ENCODE data around the gene CFAP90.

GRCh38 chr5:1973665-1974034 is 90.9 kb upstream of the IRX4 start:
- PRO-cap: no peak

DNA sequence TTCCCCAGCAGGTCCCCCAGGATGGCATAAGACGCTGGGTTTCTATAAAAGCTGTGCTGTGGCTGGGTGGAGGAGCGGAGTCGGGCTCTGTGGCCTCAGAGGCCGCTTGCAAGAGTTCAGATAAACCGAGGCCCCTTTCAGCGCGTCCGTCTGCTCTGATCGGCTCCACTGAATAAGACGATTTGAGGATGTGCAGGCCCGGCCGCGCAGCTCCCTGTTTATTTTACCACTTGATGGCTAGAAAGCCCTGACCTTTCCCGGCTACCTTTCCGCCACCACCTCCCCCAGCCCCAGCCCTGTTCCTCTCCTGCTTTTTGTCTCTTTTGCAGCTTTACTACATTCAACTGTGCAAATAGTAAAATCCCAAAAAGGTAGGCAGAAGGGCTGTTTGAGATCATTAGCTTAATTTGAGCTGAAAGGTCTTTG is 352.0 kb upstream of the IRX2 start:
- PRO-cap: no peak

- PRO-cap: no peak
Observed at GRCh38 chr5:3104347-3105038, 353.0 kb upstream of the IRX2 start.

DNA sequence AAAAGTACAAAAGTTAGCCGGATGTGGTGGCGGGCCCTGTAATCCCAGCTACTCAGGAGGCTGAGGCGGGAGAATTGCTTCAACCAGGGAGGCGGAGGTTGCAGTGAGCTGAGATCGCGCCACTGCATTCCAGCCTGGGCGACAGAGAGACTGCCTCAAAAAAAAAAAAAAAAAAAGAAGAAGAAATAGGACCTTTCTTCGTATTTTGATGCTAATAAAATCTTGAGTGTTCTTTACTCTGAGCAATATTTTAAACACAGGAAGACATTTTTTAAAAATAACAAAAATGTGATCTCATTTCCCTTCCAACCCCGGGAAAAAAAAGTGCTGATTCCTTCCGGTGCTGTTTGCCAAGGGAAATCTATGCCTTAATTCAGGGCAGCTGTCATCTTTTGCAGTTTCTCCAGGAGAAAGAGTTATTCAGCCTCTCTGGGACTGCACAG is 292.0 kb upstream of the IRX1 start:
- PRO-cap: no peak

- PRO-cap: no peak
Observed at GRCh38 chr5:3731303-3731681, 135.7 kb downstream of the IRX1 start.

DNA sequence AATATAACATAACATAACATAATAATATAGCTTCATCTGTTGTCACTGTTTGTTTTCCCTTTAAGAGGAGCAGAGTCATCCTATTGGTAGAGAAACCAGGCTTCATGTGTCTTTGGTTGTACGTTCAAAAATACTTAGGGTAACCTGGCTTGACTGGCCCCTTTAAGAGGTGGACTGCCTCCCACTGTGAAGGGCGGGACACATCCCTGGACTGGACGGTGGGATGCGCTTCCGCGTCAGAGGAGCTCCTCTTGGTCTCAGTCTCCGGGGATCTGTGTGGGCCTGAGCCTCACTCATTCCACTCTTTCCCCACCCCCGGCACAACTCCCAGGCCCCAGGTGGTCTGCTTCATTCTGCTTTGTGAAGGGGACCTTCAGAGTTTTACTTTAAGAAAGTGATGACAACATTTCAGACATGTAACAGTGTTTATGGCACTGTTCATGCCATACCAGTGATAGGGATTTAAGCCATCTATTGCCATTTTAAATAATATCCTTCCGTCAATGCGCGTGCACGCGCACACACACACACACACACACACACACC is 601.1 kb downstream of the IRX1 start:
- PRO-cap: no peak

DNA sequence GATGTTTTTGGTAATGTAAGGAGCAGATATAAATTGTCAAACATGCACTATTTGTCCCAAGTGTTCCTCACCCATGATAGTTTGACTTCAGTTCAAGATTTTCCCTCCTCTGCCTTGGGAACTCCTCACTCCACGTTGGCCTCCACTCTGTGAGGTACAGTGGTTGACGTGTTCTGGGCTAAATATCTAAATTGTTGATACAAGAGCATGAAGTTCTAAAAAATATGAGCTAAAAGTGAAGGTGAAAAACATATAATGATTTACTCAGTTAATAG is 15.7 kb upstream of the ADAMTS16 start:
- PRO-cap: no peak

GRCh38 chr5:5462315-5463070 is 40.0 kb downstream of the ICE1 start:
- PRO-cap: no peak

- PRO-cap: no peak
Observed at GRCh38 chr5:5463874-5464273, 41.4 kb downstream of the ICE1 start.

GRCh38 chr5:5634323-5634630 is 211.8 kb downstream of the ICE1 start:
- PRO-cap: no peak

GRCh38 chr5:6455416-6456042 is 6.9 kb downstream of the UBE2QL1 start:
- PRO-cap: no peak

DNA sequence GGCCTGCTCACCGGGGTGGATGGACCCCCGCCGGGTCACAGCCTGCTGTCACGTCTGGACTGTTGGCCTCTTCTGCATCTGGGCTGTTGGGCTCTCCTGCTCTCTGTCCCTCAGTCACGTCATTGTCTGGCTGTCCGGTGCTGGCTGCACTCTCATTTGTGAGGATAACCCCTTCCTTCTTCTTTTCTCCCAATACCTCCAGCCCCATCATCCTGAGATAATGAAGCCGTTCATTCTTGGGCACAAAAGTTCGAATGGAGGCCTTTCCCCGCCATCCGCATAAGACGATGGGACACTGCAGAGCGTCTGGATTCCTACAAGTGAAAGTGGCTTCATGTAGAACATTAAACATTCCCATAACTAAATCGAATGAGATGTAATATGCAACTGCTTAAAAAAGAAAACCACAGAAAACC is 32.9 kb downstream of the NSUN2 start:
- PRO-cap: no peak

DNA sequence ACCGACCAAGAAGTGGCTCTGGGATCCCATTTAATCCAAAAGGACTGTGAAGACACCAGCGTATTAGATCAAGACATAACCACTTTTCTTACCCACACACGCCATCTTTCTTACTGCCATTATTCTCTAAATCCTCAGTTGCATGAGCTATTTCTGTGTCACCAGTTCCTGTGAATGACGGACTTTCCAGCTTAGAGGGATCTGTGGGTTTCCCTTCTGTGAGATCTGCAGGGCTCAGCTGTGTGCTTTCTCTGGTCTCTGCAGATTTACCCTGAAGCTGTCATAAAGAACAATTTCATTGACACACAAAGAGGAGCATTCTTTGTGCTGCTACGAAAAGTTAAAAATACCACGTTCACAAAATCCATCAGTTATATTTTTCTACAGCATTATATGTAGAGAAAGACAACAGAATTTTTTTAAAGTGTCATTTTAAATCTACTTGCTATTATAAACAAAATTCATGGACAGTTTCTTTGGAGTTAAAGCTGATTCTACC is 25.7 kb downstream of the NSUN2 start:
- PRO-cap: no peak

GRCh38 chr5:6672973-6673723 is 39.9 kb downstream of the SRD5A1 start:
- PRO-cap: no peak

DNA sequence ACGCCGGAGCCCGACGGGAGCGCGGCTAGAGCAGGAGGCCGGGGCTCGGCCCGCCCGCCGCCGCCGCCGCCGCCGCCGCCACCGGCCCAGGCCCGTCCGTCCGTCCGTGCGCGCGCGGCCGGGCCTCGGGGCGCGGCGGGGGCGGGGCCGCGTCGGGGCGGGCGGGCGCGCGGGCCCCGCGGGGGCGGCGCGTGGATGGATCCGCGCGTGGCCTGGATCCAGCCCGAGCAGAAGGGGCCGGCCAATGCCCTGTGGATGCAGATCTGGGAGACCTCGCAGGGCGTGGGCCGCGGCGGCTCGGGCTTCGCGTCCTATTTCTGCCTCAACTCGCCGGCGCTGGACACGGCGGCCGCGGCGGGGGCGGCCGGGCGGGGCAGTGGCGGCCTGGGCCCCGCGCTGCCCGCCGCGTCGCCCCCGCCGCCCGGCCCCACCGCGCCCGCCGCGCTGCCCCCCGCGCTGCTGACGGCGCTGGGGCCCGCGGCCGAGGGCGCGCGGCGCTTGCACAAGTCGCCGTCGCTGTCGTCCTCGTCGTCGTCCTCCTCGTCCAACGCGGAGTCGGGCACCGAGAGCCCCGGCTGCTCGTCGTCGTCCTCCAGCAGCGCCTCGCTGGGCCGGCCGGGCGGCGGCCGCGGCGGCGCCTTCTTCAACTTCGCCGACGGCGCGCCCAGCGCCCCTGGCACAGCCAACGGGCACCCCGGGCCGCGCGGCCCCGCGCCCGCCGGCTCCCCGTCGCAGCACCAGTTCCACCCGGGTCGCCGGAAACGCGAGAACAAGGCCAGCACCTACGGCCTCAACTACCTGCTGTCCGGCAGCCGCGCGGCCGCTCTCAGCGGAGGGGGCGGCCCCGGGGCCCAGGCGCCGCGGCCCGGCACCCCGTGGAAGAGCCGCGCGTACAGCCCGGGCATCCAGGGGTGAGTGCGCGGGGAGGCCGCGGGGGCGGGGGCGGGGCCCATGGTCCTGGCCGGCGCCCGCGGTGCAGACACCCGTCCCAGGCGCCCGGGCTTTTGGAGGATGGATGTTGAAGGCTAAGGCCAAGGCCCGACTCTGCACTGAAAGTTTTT is 887 bp downstream of the TENT4A start:
- PRO-cap: unidirectional peak, minus-strand start at position 100 of the sequence; unidirectional peak, minus-strand start at position 641 of the sequence

DNA sequence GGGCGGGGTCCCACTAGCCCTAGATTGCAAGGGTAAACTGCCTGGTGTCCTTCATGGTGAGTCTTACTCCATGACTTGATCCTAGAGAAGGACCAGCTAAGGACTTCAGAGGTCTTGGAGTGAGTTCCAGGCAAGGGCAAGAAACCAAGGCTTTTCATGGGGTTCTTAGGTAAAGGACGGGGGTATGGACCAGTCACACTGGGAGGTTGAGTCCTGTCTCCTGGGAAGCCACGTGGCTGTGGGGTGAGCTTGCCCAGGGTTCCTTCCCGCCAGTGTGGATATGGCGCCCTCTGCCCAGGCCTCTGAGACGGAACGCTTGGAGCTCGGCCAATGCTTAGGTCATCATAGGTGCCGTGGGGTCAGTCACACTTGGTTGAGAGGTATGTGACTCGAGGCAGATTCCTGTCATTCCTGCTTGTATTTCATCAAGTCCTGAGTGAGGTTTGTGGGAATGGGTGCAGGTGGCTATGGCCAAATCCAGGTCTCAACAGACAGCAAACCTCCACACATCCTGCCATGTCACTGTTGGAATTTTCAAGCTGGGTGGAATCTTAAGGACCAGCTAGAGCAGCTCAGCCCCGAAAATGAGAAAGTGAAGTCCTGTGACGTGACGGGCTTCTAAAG is 46.2 kb downstream of the TENT4A start:
- PRO-cap: no peak

DNA sequence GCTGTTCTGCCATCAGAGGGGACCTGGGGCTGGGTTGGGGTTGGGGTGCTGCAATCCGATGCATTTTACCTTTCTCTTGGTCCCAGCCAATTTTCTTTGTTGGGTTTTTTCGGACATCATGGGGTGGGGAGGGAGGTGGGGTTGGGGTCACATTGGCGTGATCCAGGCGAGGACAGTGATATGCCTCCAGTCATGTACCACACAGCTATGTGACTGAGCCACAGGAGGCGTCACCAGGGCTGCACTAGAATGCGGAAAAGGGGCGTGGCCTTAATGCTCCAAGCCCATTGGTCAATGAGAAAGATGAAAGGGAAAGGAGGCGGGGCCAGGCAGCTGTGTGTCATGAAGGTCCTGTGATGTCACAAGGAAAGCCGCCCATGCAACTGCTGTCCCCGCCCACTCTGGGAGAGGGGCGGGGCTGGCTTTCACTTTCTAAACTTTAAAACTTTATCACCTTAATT is 89.5 kb upstream of the ADCY2 start:
- PRO-cap: no peak

GRCh38 chr5:7596766-7597175 is 200.8 kb downstream of the ADCY2 start:
- PRO-cap: no peak

- PRO-cap: no peak
Observed at GRCh38 chr5:7850651-7851400, at the start of gene CFAP90. CFAP90 (minus strand) TSS chr5:7851133.

DNA sequence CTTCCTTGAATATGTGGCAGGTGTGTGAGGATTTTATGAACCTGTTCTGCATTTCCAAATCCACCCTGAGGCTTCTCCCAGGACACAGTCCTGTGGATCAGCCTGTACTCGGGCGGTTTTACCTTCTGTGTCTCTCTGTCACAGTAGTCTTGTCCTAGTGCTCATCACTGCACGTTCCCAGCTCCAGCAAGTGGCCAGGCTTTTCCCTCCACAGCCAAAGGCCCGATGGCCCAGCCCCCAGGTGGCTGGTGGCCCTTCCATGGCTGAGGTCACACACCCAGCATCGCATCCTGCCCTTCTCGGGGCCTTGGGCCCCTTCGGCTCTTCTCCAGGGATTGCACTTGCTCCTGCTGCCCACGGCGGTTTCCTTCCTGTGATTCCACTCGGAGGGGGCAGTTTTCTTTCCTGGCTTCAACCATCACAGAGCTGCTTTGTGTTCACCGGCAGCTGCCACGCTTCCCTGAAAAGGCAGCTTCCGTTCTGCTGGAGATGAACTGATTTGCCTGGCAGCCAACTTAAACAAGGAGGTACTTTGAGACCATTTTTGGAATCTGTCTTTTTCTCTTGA is 191.8 kb downstream of the MTRR start:
- PRO-cap: no peak